Endometrial microvascular endothelial cells (primary cell): ENCODE measurements around the genes AHR and PRPS1L1.

DNA sequence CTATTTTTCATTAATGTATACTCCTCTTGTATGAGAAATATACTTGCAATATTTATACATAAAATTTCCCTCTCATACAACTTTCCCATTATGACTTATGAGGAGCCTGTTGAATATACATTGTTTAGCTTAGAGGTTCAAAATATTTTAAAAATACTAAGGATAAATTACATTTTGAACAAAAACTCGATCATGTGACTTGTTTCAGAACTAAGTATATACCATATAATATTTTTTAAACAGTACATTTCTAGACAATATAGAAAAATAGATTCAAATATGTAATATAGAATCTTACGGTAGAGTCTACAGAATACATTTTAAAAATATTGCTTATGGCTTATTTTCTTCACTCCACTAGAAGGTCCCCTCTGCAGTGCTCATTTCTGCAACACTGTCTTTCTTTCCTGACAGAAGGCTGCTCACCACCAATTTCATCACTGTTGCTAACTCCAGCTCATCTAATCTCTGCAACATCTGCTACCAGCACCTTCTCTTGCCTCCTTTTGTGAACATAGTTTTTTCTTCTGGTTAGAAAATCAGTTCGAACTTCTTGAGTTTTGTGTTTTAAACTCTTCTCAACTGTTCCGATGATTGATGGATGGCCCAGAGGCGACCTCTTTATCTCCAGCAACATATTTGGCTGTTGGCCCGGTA, 152.8 kb downstream of the CRPPA start:
- RAMPAGE, long total RNA: no peak

DNA sequence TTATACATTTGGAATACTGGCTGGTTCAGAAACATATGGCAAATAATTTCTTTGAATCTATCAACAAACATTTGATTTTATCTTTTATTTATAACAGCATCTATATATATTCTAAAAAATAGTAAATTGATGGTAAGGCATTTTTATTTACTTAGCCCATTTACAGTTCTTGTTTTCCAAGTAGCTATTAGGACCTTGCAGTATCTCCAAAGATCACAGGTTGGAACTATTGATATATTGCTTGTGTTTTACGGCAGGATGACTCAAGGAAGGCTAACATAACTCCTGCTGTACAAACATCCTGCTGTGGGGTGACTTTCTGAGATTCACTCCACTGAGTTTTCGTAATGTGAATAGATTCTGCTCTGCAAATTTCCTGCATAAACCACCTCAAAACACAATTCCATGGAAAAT, 971 bp downstream of the AGR2 start:
- RAMPAGE, long total RNA: no peak

GRCh38 chr7:16810469-16810838, 5.7 kb upstream of the AGR2 start:
- RAMPAGE, long total RNA: no peak

DNA sequence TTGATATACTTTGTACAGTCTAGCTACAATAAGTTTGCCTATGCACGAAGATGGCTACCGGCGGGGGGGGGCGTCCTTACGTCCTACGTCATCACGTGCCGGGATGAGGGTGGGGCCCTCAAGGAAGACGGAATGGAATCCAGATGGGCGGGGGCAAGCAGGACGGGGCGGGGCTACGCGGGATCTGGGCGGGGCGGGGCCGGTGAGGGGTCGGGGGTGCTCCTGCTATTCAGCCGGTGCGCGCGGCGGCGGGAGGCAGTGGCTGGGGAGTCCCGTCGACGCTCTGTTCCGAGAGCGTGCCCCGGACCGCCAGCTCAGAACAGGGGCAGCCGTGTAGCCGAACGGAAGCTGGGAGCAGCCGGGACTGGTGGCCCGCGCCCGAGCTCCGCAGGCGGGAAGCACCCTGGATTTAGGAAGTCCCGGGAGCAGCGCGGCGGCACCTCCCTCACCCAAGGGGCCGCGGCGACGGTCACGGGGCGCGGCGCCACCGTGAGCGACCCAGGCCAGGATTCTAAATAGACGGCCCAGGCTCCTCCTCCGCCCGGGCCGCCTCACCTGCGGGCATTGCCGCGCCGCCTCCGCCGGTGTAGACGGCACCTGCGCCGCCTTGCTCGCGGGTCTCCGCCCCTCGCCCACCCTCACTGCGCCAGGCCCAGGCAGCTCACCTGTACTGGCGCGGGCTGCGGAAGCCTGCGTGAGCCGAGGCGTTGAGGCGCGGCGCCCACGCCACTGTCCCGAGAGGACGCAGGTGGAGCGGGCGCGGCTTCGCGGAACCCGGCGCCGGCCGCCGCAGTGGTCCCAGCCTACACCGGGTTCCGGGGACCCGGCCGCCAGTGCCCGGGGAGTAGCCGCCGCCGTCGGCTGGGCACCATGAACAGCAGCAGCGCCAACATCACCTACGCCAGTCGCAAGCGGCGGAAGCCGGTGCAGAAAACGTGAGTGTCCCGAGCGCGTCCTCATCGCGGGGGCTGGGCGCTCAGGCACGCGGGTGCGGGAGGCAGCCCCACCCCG, at the start of gene AHR:
Gene AHR (plus strand): TSS at position 258 of the 1,011 bp plus-strand sequence.
- RAMPAGE, long total RNA: no peak

DNA sequence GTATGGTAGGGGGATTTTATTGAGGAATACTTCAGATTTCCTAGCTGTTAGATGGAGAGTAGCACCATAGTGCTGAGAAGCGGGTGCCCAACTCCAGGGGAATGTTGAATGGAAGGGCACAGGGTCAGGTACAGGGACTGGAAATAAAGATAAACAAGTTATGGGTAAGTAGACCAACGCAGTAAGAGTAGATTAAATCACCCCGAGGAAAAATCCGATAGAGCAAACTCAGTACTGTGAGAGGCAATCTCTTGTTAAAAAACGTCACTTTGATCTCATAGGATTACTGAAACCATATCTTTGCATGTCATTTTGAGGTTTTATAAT, 6.9 kb downstream of the AHR start:
- RAMPAGE, long total RNA: no peak

DNA sequence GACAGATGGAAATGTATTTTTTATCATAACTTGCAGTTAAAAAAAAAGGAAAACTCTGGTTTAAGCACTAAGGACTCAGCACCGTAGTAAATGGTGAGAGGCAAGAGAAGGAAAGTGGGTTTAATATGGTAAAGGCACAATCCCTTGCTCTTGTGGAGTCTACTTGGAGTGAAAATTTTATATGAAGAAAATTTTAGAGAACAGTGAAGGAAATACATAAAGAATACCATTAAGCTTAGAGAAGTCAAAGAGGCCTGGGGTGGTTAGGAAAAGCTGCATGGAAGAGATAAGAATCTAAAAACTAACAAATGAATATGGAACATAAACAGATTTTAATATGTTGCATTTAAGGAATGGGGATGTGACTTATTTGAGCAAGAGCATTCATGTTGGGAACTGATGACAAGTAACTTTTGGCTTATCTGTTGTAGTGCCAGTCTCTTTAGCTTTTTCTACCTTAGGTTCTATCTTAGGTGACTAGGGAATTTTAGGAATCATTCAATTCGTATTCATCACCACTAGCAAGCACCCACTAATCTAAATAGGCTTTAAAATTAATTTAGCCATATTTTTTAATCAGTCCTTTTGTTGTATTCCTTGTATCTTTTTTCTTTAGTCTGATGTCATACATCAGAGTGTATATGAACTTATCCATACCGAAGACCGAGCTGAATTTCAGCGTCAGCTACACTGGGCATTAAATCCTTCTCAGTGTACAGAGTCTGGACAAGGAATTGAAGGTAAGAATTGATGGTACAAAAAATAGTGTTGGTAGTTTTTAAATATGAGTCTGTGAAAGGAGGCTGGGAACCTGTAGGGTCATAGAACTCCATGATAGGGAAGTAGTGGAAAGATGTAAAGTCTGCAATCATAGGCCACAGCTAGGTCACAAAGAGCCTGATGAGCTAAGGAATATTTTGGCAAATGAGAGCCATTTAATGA, 31.2 kb downstream of the AHR start:
- RAMPAGE, long total RNA: no peak

DNA sequence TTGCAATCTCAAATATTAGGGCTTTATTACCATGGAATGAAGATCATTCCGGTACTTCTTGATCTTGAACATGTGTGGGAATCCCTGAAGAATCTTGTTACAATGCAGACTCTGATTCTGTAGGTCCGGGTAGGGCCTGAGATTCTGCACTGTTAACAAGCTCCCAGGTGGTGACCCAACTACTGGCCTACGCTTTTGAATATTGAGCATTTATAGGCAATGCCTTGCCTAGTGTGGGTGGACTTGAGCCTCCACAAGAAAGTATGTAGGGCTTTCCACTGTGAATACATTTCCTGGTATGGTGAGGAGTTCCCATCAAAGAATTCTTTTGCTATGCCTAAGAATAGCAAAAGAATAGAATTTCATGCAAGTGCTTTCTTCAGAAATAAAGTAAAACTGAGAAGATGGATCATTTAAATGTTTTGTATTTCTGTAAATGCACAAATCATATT, 71.2 kb downstream of the AHR start:
- RAMPAGE, long total RNA: no peak

DNA sequence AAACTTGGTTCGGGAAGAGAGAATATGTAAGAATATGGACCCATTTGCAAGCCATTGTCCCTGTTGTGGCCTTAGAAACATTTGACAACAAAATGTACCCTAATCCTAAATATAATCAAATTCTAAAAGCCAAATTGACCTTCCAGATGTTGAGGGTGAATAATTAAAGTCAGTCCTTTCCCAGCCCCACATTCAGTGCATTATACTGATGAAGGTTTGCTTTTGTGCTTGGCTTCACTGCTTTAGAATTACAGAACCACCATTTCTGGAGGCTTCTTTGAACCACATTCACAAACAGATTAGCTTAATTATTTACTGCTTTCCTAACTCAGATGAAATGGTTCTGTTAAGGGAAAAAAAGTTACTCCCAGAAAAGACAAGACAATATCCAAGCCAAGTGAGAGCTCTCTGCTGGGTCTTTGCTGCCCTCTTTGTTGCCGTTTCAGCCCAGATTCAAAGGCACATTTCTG, 188.8 kb downstream of the AHR start:
- RAMPAGE, long total RNA: no peak

DNA sequence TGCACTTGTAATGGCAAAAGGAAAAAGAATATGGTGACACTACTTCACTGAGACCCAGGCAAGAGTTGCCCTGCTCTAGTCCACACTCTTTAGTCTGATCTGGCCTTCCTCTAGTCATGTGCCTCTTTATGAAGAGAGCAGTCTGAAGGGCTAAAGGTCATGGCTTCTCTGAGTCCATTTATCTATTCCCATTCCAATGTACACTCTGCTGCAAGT, 209.2 kb downstream of the AHR start:
- RAMPAGE, long total RNA: no peak

GRCh38 chr7:17523725-17524321, 225.4 kb downstream of the AHR start:
- RAMPAGE, long total RNA: no peak

DNA sequence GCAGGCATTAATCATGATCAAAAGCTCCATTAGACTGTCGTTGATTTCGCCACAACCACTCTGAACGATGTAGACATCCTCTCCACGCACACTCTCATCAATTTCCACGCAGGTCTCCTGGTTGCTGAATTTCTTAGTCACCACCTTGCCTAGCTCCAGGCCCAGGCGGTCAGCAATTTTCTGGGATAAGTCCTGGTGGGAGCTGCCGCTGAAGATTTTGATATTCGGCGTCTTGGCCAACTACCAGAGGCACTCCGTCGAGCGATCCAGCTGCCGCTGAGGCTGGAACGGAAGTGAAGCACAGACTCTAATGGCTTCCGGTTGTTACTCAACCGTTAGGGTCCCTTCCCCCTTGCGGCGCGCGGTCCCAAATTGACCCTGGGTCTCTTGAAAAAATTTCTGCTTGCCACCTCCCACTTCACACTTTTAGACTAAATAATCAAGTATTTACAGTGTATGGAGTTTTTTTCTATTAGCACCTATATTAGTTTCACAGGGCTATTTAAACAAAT, at the start of gene PRPS1L1:
Gene PRPS1L1 (minus strand): TSS at position 295 of the 512 bp plus-strand sequence.
- RAMPAGE, long total RNA: no peak

GRCh38 chr7:18086060-18086419, 58.4 kb upstream of the PRPS1L1 start:
- RAMPAGE, long total RNA: no peak

DNA sequence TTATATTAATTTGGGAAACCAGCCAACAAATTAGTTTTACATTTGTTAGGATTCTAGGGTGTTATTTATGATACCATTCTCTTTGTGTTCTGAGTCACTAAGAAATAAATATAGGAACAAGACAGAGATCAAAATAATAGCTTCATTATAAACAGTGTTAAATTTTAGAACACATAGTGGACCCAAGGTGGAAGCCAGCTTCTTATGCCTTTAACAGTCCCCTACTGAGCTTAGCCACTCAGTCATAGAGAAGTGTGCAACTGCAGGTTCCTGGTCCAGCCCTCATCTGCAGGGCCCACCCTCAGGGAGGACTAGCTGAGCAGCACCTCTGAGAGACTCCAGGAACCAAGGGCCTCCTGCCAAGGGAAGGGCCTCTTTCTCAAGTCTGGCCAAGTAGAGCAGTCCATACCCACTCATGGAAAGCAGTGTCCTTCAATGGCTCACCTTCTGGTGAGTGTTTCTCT, 173.6 kb upstream of the PRPS1L1 start:
- RAMPAGE, long total RNA: no peak

GRCh38 chr7:18289726-18290743, 205.5 kb upstream of the HDAC9 start:
- RAMPAGE, long total RNA: no peak

- RAMPAGE, long total RNA: no peak
Observed at GRCh38 chr7:18814353-18814781, 303.1 kb downstream of the TWIST1 start.

DNA sequence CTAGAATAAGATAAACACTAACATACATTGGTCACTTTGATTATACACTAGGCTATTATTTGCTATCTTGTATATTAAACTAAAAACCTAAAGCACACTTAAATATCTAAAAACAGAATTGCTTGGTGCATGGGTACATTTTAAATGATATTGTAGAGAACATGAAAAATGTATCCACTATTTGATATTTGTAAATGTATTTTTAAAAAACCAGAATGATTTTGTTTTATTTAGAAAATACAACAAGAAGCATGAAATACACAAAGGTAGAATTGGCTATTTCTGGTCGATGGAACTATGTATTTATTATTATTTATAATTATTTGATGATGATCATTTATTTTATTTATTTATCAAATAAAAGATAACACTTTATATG, 189.0 kb downstream of the TWIST1 start:
- RAMPAGE, long total RNA: no peak

DNA sequence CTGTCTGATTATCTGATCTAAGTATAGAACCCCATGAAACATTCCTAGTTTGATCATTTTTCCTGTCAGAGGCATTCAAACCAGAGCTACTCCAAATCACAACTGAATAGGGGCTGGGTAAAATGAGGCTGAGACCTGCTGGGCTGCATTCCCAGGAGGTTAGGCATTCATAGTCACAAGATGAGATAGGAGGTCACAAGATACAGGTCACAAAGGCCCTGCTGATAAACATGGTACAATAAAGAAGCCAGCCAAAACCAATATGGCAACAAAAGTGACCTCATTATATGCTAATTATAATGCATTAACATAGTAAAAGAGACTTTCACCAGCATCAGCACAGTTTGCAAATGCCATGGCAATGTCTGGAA, 37.4 kb downstream of the TWIST1 start:
- RAMPAGE, long total RNA: no peak

DNA sequence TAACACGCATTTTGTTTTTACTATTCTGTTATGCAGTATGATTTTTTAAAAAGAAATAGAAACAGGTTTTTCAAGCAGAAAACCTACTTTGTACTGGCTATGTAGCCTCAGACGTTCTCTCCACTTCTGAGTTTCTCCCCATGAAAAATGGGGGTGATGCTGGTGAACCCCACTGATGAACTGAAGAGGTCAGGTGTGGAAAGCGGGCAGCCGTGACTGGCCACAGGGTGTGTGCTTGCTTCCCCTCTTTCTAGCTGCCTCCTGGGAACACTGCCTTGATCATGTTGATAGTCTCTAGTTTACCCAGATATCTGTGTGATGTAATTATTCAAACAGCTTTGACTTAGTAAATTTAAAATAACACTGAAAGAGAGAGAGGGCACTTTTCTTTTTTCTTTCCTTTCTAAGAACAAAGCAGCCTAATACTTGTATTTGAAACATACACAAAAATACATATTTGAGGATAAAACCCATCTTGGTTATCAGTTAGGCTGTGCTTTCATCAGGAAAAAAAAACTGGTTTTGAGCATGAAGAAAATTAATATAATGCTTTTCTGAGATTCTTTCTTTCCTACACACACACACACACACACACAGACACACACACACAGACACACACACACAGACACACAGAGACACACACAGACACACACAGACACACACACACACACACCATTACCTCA, 76.8 kb downstream of the MACC1 start:
- RAMPAGE, long total RNA: no peak

DNA sequence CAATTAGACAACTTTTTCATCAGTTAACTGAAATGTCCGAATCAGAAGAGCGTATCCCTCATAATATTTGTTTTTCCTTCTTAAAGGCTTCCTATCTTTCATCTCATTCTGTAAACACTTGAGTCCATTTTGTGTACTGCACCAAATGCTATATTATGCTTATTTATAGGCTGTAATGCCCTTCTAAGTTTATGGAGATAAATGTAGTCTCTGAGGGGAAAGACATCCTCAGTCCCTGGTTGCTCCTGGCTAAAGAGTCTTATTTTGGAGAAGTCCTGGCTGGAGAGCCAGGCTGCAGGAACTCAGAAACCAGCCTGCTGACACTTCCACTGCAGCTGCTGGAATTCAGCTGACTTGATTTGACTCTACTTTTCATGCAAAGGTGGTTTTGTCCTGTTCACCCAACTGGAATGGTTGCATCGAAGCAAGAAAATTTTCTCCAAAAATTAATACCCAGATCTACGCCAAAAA, 64.3 kb downstream of the MACC1 start:
- RAMPAGE, long total RNA: no peak

DNA sequence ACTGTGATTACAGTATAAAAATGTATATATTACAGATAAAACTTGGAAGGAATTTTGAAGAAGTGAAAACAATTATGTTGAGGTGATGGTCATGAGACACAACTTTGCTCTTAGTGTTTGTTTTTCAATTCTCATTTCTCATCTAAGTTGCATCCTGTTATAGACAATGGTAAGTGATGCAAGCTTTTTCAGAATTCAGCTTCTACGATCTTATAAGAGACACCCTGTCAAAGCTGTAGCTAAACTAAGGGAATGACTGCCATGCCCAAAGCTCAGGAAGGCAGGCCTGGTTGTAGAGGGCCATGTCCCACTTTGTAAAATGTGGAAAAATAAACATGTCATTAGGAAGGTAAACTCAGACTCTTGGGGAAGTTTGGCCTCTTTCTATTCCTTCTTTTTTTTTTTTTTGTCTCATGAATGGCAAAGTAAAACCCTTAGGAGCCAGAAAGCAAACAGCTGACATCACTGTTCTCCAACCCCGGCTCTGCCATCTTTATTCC, 23.7 kb downstream of the MACC1 start:
- RAMPAGE, long total RNA: no peak